Uterus (tissue), 7 donors: ENCODE measurements around the gene NCAPD2.

DNA sequence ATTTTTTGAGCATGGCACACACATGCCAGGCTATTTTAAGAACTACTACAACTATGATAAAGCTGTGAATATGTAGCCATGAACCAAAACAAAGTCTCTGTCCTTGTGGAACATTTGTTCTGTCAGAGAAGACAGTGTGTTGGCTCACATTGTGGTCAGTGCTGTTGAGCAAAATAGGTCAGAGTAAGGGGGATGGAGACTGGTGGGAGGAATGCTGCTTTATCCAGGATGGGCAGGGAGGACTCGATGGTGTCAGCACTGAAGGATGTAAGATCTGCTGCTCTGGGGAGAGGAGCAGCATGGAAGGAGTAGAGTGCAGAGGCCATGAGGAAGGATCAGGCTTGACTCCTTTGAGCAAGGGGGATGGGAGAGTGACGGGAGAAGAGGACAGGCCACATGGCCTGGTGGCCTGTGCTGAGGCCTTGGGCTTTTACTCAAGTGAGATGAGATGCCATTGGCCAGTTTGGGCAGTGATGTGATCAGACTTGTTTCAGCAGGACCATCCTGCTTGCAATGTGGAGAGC, 23.9 kb downstream of the FGF23 start:
- PRO-cap, 4 experiments = no peak in any of the 4 experiments
- RAMPAGE, long total RNA, 2 experiments = no peak in any of the 2 experiments
- RRBS = no CpG with 5 or more reads among the region's 2 CpGs

DNA sequence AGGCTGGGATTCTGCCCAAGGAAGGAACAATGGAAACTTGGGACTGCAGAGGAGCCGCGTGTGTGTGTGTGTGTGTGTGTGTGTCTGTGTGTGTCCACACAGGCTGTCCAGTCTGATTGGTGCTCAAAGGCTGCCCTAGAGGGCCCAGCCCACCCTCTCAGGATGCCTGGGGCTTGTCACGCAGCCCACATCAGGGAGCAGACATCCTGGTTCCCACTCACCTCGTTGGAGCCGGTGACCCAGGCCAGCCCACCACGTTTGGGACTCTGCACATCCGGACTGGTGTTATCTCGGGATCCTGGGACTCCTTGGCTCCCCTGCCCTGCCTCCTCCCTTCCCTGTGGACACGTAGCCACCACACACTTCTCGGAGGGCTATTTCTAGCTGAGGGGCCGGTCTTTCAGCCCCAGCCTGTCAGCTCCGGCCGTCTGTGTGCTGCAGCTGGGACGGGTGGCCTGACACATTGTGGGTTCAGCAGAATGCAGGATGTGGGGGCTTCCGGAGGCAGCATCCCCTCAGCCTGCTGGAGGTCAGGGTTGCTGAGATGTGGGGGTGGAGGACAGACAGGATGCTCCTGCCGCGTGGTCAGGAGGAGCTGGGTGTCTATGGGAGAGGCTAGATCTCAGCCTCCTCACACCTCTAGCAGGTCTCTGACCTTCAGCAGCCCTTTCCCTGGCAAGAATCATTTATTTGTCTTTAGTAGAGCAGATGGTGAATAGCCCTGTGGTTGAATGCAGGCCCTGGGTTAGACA, 12.8 kb upstream of the FGF23 start:
- PRO-cap, 4 experiments = no peak in any of the 4 experiments
- RAMPAGE, long total RNA, 2 experiments = no peak in any of the 2 experiments
- RRBS = 15% methylated on average over 8 of the region's 17 CpGs

- PRO-cap, 4 experiments = no peak in any of the 4 experiments
- RAMPAGE, long total RNA, 2 experiments = no peak in any of the 2 experiments
- RRBS = no CpG with 5 or more reads among the region's 15 CpGs
Measured at GRCh38 chr12:4509226-4509645, 29.0 kb downstream of the C12orf4 start.

GRCh38 chr12:4719676-4720358, 383 bp upstream of the GALNT8 start:
- PRO-cap, 4 experiments = no peak in any of the 4 experiments
- RAMPAGE, long total RNA, 2 experiments = no peak in any of the 2 experiments
- RRBS = 32% methylated on average over 1 of the region's 13 CpGs

DNA sequence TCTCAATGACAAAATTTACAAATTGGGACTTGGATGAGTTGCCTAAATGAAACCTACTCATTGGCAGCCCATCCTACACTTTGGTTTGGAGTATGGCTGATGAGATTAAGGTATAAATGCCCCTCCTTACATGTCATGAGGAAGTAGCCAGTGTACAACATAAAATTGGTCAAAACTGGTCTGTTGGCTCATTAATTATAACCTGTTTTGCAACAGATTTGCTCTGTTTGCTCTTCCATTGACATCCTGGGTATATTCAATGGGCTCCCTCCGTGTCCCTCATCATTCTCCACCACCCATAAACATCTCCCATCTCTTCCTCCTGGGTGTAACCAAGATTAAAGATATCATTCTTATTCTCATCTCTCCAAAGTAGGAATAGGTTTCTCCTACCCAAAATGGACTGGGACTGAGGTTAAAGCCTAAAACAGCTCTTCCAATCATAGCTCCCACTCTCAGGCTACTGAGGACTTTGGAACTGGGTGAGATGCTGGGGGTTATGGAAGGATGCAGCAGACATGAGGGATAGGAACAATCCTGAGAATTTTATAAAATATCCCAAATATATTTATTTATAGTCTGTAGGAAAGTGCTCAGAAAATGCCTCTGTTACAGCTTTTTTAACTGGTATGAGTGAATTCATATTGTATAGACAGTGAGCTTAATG, 10.4 kb downstream of the ANO2 start:
- PRO-cap, 4 experiments = no peak in any of the 4 experiments
- RAMPAGE, long total RNA, 2 experiments = start-site peak on the minus strand in 1 of 2 experiments, centred at position 599 of the sequence, 22 reads per replicate
- RRBS = no CpG with 5 or more reads among the region's 1 CpG

- PRO-cap, 4 experiments = no peak in any of the 4 experiments
- RAMPAGE, long total RNA, 2 experiments = no peak in any of the 2 experiments
- RRBS = no CpG with 5 or more reads among the region's 4 CpGs
Measured at GRCh38 chr12:5981760-5982004, 36.6 kb upstream of the ANO2 start.

- PRO-cap, 4 experiments = no peak in any of the 4 experiments
- RAMPAGE, long total RNA, 2 experiments = no peak in any of the 2 experiments
- RRBS = no CpG with 5 or more reads among the region's 16 CpGs
Measured at GRCh38 chr12:5993781-5994817, 49.0 kb upstream of the ANO2 start.

- PRO-cap, 4 experiments = no peak in any of the 4 experiments
- RAMPAGE, long total RNA, 2 experiments = no peak in any of the 2 experiments
- RRBS = no CpG with 5 or more reads among the region's 11 CpGs
Measured at GRCh38 chr12:6142668-6143126, 18.2 kb upstream of the VWF start.

DNA sequence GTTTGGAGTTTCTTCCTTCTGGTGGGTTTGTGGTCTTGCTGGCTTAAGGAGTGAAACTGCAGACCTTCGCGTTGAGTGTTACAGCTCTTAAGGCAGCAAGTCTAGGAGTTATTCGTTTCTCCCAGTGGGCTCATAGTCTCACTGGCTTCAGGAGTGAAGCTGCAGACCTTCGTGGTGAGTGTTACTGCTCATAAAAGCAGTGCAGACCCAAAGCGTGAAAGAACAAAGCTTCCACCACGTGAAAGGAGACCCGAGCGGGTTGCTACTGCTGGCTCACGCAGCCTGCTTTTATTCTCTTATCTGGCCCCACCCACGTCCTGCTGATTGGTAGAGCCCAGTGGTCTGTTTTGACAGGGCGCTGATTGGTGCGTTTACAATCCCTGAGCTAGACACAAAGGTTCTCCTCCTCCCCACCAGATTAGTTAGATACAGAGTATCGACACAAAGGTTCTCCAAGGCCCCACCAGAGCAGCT, 10.0 kb upstream of the CD9 start:
- PRO-cap, 4 experiments = no peak in any of the 4 experiments
- RAMPAGE, long total RNA, 2 experiments = no peak in any of the 2 experiments
- RRBS = no CpG with 5 or more reads among the region's 13 CpGs

DNA sequence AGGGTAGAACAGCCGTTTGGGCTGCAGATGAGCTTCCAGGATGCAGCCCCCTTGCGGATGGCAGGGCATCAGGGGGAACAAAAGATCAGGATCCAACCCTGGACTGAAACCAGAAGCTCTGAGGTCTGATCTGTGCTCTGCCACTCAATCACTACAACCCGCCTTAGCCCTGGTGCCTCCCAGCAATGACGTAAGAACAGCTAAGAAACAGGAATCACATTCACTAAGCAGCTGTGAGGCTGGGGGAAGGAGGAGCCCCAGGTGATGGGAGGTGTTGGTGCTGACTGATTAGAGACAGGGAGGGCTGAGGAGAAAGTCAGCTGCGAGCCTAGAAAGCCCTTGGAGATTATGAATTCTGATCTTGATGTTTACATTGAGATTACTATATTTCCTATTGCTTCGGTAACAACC, 6.3 kb upstream of the CD9 start:
- PRO-cap, 4 experiments = no peak in any of the 4 experiments
- RAMPAGE, long total RNA, 2 experiments = no peak in any of the 2 experiments
- RRBS = no CpG with 5 or more reads among the region's 6 CpGs

DNA sequence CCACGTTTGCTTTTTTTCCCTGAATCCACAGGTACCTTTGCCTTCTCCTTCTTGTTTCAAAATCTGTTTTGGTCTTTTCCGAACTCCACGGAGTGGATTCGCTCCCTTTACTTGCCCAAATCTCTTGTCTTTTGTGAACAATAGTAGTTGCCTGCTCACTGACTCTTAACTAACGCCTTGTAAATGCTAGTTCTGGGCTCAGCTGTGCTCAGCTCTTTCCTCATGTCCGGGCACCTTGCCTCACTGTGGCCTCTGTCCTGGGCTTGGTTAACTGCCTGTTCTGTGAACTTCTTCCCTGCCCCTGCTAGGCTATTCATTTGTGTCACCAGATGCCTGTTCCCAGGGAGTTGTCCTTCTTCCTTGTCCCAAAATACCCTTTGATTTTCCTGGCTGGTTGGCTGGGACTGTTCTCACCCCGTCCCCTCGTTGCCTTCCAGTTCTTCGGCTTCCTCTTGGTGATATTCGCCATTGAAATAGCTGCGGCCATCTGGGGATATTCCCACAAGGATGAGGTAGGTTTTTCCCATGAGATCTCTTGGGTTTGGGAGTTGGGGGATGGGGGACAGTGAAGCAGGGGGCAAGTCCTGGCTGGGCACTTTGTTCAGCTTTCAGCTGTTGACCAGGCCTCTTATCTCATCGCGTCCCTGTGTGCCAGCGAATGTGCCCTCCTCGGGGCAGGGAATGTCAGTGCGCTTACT, 32.9 kb downstream of the CD9 start:
- PRO-cap, 4 experiments = peak in 2 of 4 experiments; most common plus-strand start position 377 of the sequence (in 1); most common minus-strand start position 254 of the sequence (in 2)
- RAMPAGE, long total RNA, 2 experiments = no peak in any of the 2 experiments
- RRBS = no CpG with 5 or more reads among the region's 16 CpGs

DNA sequence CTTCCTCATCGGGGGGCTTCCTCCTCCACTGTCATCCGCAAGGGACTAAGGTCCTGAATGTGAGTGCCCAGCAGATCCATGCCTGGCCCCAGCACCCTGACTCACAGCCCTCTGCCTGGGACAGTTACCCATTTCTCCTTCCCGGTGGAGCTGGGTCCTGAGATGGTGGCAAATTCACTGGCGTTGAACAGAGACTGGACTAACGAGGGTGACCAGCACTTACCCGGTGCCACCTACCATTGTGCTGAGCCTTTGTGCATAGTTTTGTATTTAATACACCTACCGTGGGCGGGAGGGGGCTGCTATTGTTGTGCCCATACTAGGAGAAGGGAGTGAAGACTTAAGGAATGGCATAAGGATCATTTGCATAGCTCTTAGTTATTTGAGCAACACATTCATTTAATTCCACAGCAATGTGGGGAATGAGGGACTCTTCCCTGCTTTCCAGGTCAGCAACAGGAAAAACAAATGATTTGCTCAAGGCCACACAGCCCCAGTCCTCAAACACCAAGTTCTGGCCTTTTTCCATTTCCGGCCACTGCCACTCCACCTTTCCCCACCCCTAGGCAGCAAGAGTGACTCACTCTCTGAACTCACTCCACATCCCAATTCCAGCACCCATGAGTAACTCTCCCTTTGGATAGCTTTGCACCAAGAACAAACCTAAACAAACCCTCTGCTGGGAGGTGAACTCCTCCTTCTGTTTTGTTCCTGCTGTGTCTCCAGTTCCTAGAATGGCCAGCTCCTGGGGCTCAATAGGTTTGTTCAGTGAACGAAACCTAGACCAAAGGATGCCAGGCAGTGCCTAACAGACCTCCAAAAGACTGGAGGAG, 30.6 kb upstream of the PLEKHG6 start:
- PRO-cap, 4 experiments = peak in 3 of 4 experiments; most common plus-strand start position 601 of the sequence (in 2); most common minus-strand start position 516 of the sequence (in 2)
- RAMPAGE, long total RNA, 2 experiments = no peak in any of the 2 experiments
- RRBS = 63% methylated on average over 3 of the region's 10 CpGs

DNA sequence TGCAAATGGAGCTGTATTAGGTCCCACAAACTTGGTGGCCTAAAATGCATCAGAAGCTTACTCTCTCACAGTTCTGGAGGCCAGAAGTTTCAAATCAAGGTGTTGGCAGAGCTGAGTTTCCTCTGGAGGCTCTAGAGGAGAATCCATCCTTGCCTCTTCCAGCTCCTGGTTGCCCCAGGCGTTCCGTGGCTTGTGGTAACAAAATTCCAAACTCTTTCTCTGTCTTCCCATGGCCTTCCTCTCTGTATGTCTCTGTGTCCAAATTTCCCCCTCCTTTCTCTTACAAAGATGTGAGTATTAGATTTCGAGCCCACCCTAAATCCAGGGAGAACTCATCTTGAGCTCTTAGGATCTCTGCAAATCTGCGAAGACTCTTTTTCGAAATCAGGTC, 9.8 kb downstream of the PLEKHG6 start:
- PRO-cap, 4 experiments = no peak in any of the 4 experiments
- RAMPAGE, long total RNA, 2 experiments = no peak in any of the 2 experiments
- RRBS = no CpG with 5 or more reads among the region's 5 CpGs

GRCh38 chr12:6340618-6341131, 1.2 kb downstream of the TNFRSF1A start:
- PRO-cap, 4 experiments = peak in 4 of 4 experiments; most common plus-strand start chr12:6340975 (in 4)
- RAMPAGE, long total RNA, 2 experiments = no peak in any of the 2 experiments
- RRBS = 3% methylated on average over 2 of the region's 10 CpGs

- PRO-cap, 4 experiments = peak in 4 of 4 experiments; most common plus-strand start chr12:6376413 (in 2); most common minus-strand start chr12:6376763 (in 4)
- RAMPAGE, long total RNA, 2 experiments = no peak in any of the 2 experiments
- RRBS = no CpG with 5 or more reads among the region's 20 CpGs
Measured at GRCh38 chr12:6376006-6376946, 913 bp upstream of the SCNN1A start.

GRCh38 chr12:6385896-6386525, 2.0 kb downstream of the LTBR start:
- PRO-cap, 4 experiments = no peak in any of the 4 experiments
- RAMPAGE, long total RNA, 2 experiments = start-site peak on the plus strand in 1 of 2 experiments, at chr12:6386061-6386095 at its widest, 7 reads per replicate
- RRBS = no CpG with 5 or more reads among the region's 16 CpGs

- PRO-cap, 4 experiments = no peak in any of the 4 experiments
- RAMPAGE, long total RNA, 2 experiments = no peak in any of the 2 experiments
- RRBS = no CpG with 5 or more reads among the region's 10 CpGs
Measured at GRCh38 chr12:6492055-6492480, 994 bp downstream of the MRPL51 start.

DNA sequence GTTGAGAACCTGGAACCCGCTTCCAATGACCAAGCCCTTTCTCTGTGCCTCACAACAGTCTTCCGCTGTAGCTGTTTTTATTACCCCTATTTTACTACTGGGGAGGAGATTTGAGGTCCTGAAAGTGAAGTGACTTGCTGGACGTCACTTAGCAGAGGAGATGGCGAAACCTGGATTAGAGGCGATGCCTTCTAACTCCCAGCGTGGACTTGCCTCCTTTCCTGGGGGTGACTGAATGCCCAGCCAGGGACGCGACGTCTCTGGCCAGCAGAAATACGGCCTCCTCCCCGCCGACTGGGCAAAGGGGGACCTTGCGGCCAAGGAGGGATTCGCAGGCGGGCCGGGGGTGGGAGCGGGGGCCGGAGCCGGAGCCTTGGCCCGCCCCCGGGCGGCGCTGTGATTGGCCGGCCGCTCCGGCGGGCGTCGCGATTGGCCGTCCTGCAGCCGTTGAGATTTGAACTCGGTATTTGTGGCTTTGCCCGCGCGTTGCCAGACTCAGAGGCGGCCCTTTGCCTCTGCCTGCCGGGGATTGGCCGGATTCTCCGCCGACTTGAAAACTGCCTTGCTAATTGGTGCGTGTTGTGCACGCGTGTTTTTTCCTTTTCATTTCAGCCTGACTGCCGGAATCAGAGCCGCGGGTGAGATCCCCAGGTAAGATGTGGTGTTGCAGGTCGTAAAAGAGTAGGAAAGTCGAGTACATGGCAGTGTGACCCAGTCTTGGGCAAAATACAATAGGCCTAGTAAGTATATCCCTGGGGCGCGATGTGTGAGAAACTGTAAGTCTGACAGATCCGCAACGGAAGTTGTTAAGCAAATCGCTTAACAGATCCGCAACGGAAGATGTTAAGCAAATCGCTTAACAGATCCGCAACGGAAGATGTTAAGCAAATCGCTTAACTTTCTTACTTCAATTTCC, at the start of gene NCAPD2:
NCAPD2 (plus strand) TSS at position 599 of the 916 bp plus-strand sequence.
- PRO-cap, 4 experiments = peak in 4 of 4 experiments; most common plus-strand start position 629 of the sequence (in 2); most common minus-strand start position 296 of the sequence (in 4)
- RAMPAGE, long total RNA, 2 experiments = start-site peak on the plus strand in 1 of 2 experiments, centred at position 603 of the sequence, 46 to 53 reads per replicate; start-site peak on the minus strand in 1 of 2 experiments, centred at position 304 of the sequence, 96 reads per replicate
- RRBS = 2% methylated on average over 14 of the region's 60 CpGs

- PRO-cap, 4 experiments = no peak in any of the 4 experiments
- RAMPAGE, long total RNA, 2 experiments = no peak in any of the 2 experiments
- RRBS = no CpG with 5 or more reads among the region's 11 CpGs
Measured at GRCh38 chr12:6542127-6542710, 7.9 kb downstream of the GAPDH start.

- PRO-cap, 4 experiments = no peak in any of the 4 experiments
- RAMPAGE, long total RNA, 2 experiments = no peak in any of the 2 experiments
- RRBS = 17% methylated on average over 5 of the region's 38 CpGs
Measured at GRCh38 chr12:6550284-6551431, 5.2 kb downstream of the IFFO1 start.